K562 (cell line): ENCODE measurements around the genes SCAMP5, SIN3A and PTPN9.

- RAMPAGE, long total RNA: no peak
- RRBS: no CpG with 5 or more reads among the region's 43 CpGs
PRO-cap:
- standard: no peak
- CoPRO, capped RNA only, 2 experiments: no peak in any of the 2 experiments
- CoPRO, capped and uncapped RNA, 2 experiments: no peak in any of the 2 experiments
- CoPRO, uncapped RNA only, 2 experiments: no peak in any of the 2 experiments
CAGE:
- cytosol, long polyA plus RNA: no peak
- long polyA plus RNA: no peak
- nucleolus, long total RNA: no peak
- nucleus, long polyA plus RNA: no peak
Observed at GRCh38 chr15:74958058-74959017, 1.8 kb upstream of the RPP25 start.

DNA sequence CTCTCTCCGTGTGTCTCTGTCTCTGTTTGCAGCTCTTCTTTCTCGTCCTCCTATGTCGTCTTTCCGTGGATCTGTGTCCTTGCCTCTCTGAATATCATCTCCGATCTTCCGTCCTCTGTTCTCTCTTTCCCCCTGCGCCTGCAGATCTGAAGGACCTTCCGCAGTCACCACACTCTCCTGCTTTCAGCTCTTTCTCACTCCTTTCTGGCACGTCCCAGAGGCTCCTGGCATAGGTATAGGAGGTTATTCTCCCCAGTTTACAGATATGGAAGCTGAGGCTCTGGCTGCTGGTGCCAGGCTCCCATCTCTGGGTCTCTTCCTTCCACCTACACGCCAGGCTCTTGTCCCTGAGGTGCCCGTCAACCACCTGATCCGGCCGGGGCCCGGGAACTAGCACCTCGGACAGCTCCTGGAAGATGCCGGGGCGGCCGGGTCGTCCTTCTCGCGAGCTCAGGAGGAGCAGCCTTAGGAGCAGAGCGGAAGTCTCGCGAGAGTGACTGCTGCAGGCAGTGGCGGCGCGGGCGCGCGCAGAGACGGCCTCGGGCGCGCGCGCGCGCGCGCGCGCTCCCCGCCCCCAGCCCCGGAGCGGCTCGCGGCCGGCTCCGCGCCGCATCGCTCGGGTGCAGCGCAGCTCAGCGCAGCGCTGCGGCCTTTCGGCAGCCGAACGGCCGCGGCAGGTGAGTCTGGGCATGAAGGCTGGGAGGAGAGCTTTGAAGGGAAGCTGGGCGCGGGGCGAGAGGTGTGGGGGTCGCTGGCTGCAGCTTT lies at the start of gene SCAMP5:
Gene SCAMP5, plus strand, starts transcription at position 567 of the 765 bp plus-strand sequence.
- RAMPAGE, long total RNA: no peak
- RRBS: 0% methylated on average over 2 of the region's 66 CpGs
PRO-cap:
- standard: unidirectional peak, plus-strand start at position 602 of the sequence
- CoPRO, capped RNA only, 2 experiments: no peak in any of the 2 experiments
- CoPRO, capped and uncapped RNA, 2 experiments: no peak in any of the 2 experiments
- CoPRO, uncapped RNA only, 2 experiments: no peak in any of the 2 experiments
CAGE:
- cytosol, long polyA plus RNA: no peak
- long polyA plus RNA: no peak
- nucleolus, long total RNA: no peak
- nucleus, long polyA plus RNA: no peak

DNA sequence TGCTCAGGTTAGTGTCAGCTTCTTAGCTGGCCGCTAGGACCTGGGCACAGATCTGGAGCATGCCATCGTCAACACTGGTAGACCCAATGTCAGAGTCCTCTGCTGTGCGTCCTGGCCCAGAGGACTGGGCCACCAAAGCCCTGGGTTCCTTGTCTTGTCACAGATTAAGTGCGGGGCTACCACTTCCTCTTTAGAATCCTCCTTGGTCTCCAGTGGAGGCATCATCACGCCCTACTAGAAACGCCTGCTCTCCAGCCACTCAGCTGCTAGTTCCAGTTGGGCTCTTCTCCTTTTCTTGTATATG lies 11.2 kb downstream of the PPCDC start:
- RAMPAGE, long total RNA: no peak
- RRBS: no CpG with 5 or more reads among the region's 6 CpGs
PRO-cap:
- standard: no peak
- CoPRO, capped RNA only, 2 experiments: no peak in any of the 2 experiments
- CoPRO, capped and uncapped RNA, 2 experiments: no peak in any of the 2 experiments
- CoPRO, uncapped RNA only, 2 experiments: no peak in any of the 2 experiments
CAGE:
- cytosol, long polyA plus RNA: no peak
- long polyA plus RNA: no peak
- nucleolus, long total RNA: no peak
- nucleus, long polyA plus RNA: no peak

DNA sequence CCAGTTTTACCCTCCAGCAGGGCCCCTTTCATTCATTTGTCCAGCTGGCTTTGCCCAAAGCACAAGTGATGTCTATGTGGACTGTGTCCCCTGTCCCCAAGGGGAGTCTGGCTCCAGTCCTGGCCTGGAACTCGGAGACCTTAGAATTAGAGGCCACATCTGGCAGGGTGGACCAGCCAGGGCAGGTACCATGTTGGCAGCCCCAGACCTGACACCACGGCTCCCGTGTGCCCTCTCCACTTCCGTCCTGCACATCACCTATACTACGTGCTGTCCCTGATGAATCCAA lies 15.2 kb downstream of the C15orf39 start:
- RAMPAGE, long total RNA: no peak
- RRBS: no CpG with 5 or more reads among the region's 5 CpGs
PRO-cap:
- standard: no peak
- CoPRO, capped RNA only, 2 experiments: no peak in any of the 2 experiments
- CoPRO, capped and uncapped RNA, 2 experiments: no peak in any of the 2 experiments
- CoPRO, uncapped RNA only, 2 experiments: no peak in any of the 2 experiments
CAGE:
- cytosol, long polyA plus RNA: no peak
- long polyA plus RNA: no peak
- nucleolus, long total RNA: no peak
- nucleus, long polyA plus RNA: no peak

DNA sequence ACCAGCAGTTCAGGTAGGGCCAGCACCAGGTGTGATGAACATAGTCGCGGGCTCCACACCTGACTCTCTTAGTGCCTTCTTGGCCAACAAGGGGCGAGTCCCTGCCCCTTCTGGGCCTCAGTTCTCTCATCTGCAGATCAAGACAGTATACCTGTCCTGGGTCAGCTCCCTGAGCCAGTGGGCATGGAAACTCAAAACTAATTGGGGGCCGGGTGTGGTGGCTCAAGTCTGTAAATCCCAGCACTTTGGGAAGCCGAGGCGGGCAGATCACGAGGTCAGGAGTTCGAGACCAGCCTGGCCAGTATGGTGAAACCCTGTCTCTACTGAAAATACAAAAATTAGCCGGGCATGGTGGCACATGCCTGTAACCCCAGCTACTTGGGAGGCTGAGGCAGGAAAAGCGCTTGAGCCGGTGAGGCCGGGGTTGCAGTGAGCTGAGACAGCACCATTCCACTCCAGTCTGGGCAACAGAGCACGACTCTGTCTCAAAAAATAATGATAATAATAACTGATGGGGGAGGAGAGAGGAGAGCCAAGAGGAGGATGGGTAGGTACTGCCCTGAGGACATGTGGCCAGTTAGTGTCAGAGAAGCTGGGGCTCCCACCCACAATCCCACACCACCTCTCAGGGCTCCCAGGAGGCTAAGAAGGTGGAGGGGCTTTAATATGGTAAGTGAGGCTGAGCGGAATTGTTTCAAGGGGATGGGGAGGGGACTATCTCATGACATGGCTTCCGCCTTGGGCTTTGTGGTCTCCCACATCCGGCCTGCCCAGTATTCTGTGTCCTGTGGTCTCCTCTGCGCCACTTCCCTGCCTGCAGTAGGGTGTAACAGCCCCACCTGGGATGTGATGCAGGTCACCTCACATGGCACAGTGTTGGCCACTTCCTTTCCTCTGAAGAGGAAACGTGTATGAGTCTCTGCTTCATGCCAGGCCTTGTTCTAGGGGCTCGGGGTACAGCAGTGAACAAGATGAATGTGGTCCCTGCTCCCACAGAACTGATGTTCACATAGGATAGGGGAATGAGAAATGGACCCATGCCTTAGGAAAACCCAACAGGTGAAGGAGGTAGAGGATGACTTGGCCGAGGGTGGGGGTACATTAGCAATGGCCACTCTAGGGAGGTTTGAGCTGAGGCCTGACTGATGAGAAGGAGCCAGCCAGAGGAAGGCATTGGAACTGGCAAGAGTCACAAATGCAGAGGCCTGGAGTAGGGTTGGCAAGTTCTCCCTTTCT lies 2.9 kb downstream of the NEIL1 start:
- RAMPAGE, long total RNA: no peak
- RRBS: no CpG with 5 or more reads among the region's 20 CpGs
PRO-cap:
- standard: no peak
- CoPRO, capped RNA only, 2 experiments: peak in 1 of 2 experiments; most common minus-strand start position 203 of the sequence (in 1)
- CoPRO, capped and uncapped RNA, 2 experiments: peak in 1 of 2 experiments; most common plus-strand start position 636 of the sequence (in 1); most common minus-strand start position 203 of the sequence (in 1)
- CoPRO, uncapped RNA only, 2 experiments: peak in 2 of 2 experiments; most common plus-strand start position 200 of the sequence (in 1); most common minus-strand start position 42 of the sequence (in 1)
CAGE:
- cytosol, long polyA plus RNA: no peak
- long polyA plus RNA: no peak
- nucleolus, long total RNA: no peak
- nucleus, long polyA plus RNA: no peak

DNA sequence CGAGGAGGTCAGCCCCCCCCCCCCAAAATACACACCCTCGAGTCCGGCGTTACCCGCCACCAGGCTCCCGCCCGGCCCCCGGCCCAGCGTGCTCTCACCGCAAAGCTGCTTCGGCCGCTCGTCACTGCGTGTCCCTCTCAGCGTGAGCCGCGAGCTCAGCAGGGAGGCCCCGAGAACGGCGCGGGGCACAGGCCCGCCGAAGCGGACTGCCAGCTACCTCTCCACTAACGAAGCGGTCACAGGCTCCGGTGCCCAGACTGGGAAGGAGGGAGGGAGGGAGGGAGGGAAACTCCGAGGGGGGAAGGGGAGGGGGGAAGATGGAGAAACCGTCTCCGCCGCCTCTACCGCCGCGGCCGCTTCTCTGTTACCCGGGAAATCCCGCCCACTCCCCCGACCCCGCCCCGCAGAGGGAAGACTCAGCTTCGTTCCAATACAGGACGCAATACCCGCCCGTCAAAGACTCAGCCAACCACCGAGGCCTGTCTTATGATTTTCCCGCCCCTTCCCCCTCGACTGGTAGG lies at the start of gene SIN3A:
Gene SIN3A, minus strand, starts transcription at position 366 of the 521 bp plus-strand sequence.
- RAMPAGE, long total RNA: start-site peak on the minus strand centred at position 361 of the sequence, 30 bp wide, 72 and 42 reads in 2 replicates
- RRBS: no CpG with 5 or more reads among the region's 47 CpGs
PRO-cap:
- standard: unidirectional peak, minus-strand start at position 259 of the sequence; bidirectional peak, plus-strand start outside the sequence, minus-strand start at position 366 of the sequence
- CoPRO, capped RNA only, 2 experiments: peak in 2 of 2 experiments; most common plus-strand start position 456 of the sequence (in 1); most common minus-strand start position 366 of the sequence (in 2)
- CoPRO, capped and uncapped RNA, 2 experiments: no peak in any of the 2 experiments
- CoPRO, uncapped RNA only, 2 experiments: peak in 1 of 2 experiments; most common minus-strand start position 366 of the sequence (in 1)
CAGE:
- cytosol, long polyA plus RNA: start-site peak on the minus strand centred at position 363 of the sequence, 59 bp wide, 261 and 170 reads in 2 replicates
- long polyA plus RNA: no peak
- nucleolus, long total RNA: no peak
- nucleus, long polyA plus RNA: no peak

GRCh38 chr15:75456540-75457131 lies 5.1 kb upstream of the SIN3A start:
- RAMPAGE, long total RNA: no peak
- RRBS: no CpG with 5 or more reads among the region's 6 CpGs
PRO-cap:
- standard: no peak
- CoPRO, capped RNA only, 2 experiments: no peak in any of the 2 experiments
- CoPRO, capped and uncapped RNA, 2 experiments: no peak in any of the 2 experiments
- CoPRO, uncapped RNA only, 2 experiments: no peak in any of the 2 experiments
CAGE:
- cytosol, long polyA plus RNA: no peak
- long polyA plus RNA: no peak
- nucleolus, long total RNA: no peak
- nucleus, long polyA plus RNA: no peak

DNA sequence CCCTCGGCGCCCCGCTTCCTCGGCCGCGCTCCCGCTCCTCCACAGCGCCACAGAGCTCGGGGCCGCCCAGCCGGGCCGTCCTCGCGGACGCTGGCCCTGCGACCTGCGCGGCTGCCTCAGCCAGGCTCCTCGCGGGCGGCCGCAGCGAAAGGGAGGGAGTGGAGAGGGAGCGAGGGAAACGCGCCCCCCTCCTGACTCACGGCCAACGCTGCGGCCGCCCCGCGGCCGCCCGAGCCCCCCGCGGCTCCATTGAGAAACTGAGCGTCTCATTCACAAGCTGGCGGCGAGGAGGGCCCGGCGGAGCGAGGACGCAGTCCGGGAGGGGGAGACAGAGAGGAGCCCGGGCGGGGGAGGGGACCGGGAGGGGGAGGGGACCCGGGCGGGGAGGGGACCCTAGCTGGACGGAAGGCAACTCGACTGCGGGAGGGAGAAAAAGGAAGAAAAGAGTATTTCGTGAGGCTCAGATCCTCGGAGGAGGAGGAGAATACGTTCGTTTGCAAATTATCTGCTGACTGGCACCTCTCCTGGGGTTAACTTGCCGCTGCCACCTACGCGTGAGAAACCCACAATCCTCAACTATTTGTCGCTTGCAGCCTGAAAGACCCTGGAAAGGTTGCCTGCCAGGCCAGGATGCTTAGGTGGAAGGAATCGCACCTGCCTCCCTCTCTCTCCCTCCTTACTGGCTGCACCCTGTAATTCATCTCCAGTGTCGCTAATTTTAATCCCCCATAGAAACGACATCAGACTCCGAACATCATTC lies at the start of gene PTPN9:
Gene PTPN9, minus strand, starts transcription at position 153 of the 760 bp plus-strand sequence.
- RAMPAGE, long total RNA: no peak
- RRBS: 7% methylated on average over 6 of the region's 64 CpGs
PRO-cap:
- standard: bidirectional peak, plus-strand start outside the sequence, minus-strand start at position 122 of the sequence; bidirectional peak, plus-strand start at position 378 of the sequence, minus-strand start at position 259 of the sequence
- CoPRO, capped RNA only, 2 experiments: peak in 2 of 2 experiments; most common plus-strand start position 378 of the sequence (in 2); most common minus-strand start position 107 of the sequence (in 1)
- CoPRO, capped and uncapped RNA, 2 experiments: peak in 2 of 2 experiments; most common plus-strand start position 123 of the sequence (in 1); most common minus-strand start position 98 of the sequence (in 1)
- CoPRO, uncapped RNA only, 2 experiments: peak in 1 of 2 experiments; most common plus-strand start position 199 of the sequence (in 1); most common minus-strand start position 98 of the sequence (in 1)
CAGE:
- cytosol, long polyA plus RNA: no peak
- long polyA plus RNA: start-site peak on the minus strand centred at position 193 of the sequence, 300 bp wide, 47 and 65 reads in 2 replicates
- nucleolus, long total RNA: no peak
- nucleus, long polyA plus RNA: no peak

DNA sequence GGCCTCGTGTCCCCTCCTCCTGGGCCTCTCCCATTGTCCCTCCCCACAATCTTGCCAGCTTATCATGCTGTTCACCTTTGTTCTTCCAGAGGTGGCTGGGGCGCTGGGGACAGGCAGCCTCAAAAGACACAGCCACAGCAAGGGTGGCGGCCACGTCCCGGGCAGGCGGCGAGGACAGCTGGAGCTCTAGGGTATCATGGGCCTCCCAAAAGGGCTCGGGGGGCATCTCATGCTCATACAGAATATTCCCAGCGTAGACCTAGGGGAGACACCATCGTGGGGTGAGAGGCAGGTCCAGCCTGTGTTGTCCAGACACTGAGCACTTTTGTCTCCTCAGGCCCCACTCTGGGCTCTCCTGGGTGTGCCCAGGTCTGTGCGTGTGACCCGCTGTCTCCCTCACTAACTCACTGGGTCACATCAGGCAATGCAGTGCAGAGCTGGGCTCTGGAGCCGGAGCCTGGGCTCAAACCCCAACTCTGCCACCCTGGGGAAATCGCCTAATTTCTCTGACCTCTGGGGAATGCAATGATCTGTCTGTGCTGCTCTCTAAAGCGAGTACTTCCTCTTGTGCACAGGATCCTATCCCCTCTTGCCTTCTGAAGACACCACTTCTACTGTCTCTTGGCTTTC lies 30.0 kb downstream of the SNX33 start:
- RAMPAGE, long total RNA: no peak
- RRBS: no CpG with 5 or more reads among the region's 15 CpGs
PRO-cap:
- standard: no peak
- CoPRO, capped RNA only, 2 experiments: no peak in any of the 2 experiments
- CoPRO, capped and uncapped RNA, 2 experiments: no peak in any of the 2 experiments
- CoPRO, uncapped RNA only, 2 experiments: no peak in any of the 2 experiments
CAGE:
- cytosol, long polyA plus RNA: no peak
- long polyA plus RNA: no peak
- nucleolus, long total RNA: no peak
- nucleus, long polyA plus RNA: no peak

DNA sequence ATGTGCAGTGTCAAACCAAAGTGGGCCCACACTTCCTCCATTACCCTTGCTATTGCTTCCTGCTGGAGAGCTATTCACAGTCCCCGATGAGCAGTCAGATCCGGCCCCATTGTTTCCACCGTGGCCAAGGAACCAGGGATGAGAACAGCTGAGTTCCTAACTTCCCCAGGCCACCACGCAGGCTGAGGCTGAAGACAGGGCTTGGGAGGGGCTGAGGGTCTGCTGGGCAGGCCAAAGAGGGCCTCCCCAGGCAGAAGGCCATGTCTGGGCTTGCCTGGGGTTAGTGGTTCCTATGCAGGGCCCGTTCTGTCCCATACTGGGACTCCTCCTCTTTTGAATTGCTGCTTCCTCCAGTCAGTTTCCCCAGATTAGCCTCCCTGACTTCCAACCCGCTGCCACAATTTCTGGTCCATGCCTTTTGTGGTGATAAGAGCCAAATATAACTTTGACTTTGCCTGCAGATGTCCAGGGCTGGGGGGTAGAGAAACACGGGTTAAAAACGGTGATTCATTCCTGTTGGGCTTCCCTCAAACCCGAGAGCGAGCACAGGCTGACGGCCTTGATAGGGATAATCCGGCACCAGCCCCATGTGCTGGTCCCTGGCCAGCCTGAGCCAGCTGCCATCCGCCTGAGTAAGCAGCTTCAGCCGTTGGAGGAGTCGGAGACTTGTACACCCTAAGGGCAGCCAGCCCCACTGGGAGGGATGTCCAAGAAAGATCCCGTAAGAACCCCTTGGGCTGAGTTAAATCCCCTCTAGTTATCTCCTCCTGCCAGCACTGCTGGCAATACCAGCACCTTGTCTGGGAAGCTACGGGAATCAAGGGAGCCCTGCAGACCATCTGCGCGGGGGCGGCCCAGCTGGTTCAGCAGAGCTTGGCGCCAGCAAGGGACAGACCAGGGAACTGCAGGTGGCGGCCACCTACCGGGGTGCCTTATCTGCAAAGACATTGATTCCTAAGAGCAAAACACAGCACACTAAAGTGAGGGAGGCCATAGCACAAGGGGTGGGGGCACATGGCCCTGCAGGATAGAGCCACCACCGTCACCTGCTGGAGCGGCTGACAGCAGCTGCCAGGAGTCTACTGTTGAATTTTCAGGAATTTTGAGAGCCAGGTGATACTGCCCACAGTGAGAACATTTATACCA lies 18.3 kb downstream of the CSPG4 start:
- RAMPAGE, long total RNA: no peak
- RRBS: no CpG with 5 or more reads among the region's 25 CpGs
PRO-cap:
- standard: no peak
- CoPRO, capped RNA only, 2 experiments: no peak in any of the 2 experiments
- CoPRO, capped and uncapped RNA, 2 experiments: no peak in any of the 2 experiments
- CoPRO, uncapped RNA only, 2 experiments: no peak in any of the 2 experiments
CAGE:
- cytosol, long polyA plus RNA: no peak
- long polyA plus RNA: no peak
- nucleolus, long total RNA: no peak
- nucleus, long polyA plus RNA: no peak

- RAMPAGE, long total RNA: no peak
PRO-cap:
- standard: no peak
- CoPRO, capped RNA only, 2 experiments: no peak in any of the 2 experiments
- CoPRO, capped and uncapped RNA, 2 experiments: no peak in any of the 2 experiments
- CoPRO, uncapped RNA only, 2 experiments: no peak in any of the 2 experiments
CAGE:
- cytosol, long polyA plus RNA: no peak
- long polyA plus RNA: no peak
- nucleolus, long total RNA: no peak
- nucleus, long polyA plus RNA: no peak
Observed at GRCh38 chr15:75824279-75824586, 19.0 kb upstream of the UBE2Q2 start.

- RAMPAGE, long total RNA: no peak
- RRBS: no CpG with 5 or more reads among the region's 23 CpGs
PRO-cap:
- standard: no peak
- CoPRO, capped RNA only, 2 experiments: peak in 1 of 2 experiments; most common plus-strand start chr15:75844632 (in 1); most common minus-strand start chr15:75844469 (in 1)
- CoPRO, capped and uncapped RNA, 2 experiments: no peak in any of the 2 experiments
- CoPRO, uncapped RNA only, 2 experiments: no peak in any of the 2 experiments
CAGE:
- cytosol, long polyA plus RNA: no peak
- long polyA plus RNA: no peak
- nucleolus, long total RNA: no peak
- nucleus, long polyA plus RNA: no peak
Observed at GRCh38 chr15:75844356-75844984, 1.2 kb downstream of the UBE2Q2 start.

DNA sequence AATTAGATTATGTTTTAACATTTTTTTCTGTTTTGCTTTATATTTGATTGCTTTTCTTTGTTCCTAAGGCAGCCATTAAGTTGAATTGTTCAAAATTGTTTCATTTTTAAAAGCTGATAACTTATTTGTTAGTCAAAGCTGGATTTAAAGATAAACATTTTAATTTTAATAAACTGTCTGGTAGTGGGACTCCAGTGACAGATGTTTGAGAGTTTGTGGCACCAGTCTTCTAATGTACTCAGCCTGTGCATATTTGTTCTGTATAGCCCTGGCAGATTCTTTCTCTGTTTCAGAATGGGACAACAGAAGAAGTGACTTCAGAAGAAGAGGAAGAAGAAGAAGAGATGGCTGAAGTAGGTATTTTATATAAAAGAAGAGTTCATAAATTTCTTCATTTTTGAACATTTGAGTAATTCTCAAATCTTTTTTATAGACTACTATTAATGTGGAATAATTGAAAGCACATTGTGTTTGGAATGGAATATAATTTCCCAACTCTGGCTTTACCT lies 25.5 kb downstream of the UBE2Q2 start:
- RAMPAGE, long total RNA: no peak
PRO-cap:
- standard: no peak
- CoPRO, capped RNA only, 2 experiments: no peak in any of the 2 experiments
- CoPRO, capped and uncapped RNA, 2 experiments: no peak in any of the 2 experiments
- CoPRO, uncapped RNA only, 2 experiments: no peak in any of the 2 experiments
CAGE:
- cytosol, long polyA plus RNA: no peak
- long polyA plus RNA: no peak
- nucleolus, long total RNA: no peak
- nucleus, long polyA plus RNA: no peak

DNA sequence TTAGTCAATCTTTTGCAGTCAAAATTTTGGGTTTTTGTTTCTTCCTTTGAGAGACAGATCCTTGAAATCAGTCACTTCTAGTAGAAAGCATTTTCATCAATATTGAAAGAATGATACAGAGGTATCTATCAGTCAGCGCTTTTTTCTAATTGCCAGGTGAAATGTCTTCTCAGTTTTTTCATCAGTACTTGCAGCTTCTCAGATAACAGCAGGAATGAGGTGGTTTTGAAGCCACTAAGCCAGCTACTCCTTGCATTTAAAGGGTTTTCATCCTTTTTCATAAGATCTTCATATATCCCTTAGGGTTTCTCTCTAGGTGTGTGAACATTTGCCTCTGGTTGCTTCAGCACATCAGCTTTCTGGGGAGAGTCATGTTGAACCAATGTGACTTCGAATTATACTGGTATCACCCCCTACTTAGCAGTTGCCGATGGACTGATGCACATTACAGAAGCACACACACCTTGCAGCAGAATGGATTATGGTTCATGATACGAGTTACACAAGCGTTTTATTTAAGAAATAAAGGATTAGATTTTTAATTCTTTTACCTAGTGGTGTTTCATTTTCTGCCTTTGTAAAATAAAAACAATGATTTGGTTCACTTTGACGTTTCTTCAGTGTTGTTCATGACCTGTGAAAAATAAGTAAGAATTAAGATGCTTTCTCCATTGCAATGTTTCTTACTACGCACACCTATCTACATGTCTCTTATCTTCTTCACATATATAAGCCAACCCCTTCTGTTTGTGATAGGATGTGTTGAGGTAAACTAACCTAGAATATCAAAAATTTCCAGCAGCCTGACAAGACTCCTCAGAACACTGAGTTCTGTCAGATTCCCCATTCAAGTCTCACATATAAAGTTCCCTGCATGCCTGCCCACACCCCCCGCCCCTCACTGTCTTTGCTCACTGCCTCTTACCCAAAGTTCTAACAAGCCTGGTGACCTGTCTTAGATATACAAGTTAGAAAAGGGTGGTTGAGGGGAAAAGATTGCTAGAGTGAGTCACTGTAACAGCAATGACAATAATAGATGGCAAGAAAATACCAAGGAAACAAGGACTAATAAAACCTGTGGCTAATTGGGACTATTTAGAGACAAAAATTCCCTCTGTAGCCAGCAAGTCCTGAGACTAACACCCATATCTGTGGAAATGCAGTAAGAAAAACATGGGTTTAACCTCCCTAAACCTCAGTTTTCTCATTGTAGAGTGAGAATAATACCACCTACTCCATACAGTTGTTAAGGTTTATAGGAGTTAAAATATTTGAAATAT lies 39.8 kb downstream of the FBXO22 start:
- RAMPAGE, long total RNA: no peak
- RRBS: no CpG with 5 or more reads among the region's 8 CpGs
PRO-cap:
- standard: no peak
- CoPRO, capped RNA only, 2 experiments: no peak in any of the 2 experiments
- CoPRO, capped and uncapped RNA, 2 experiments: no peak in any of the 2 experiments
- CoPRO, uncapped RNA only, 2 experiments: peak in 1 of 2 experiments; most common plus-strand start position 282 of the sequence (in 1); most common minus-strand start position 579 of the sequence (in 1)
CAGE:
- cytosol, long polyA plus RNA: no peak
- long polyA plus RNA: no peak
- nucleolus, long total RNA: no peak
- nucleus, long polyA plus RNA: no peak

DNA sequence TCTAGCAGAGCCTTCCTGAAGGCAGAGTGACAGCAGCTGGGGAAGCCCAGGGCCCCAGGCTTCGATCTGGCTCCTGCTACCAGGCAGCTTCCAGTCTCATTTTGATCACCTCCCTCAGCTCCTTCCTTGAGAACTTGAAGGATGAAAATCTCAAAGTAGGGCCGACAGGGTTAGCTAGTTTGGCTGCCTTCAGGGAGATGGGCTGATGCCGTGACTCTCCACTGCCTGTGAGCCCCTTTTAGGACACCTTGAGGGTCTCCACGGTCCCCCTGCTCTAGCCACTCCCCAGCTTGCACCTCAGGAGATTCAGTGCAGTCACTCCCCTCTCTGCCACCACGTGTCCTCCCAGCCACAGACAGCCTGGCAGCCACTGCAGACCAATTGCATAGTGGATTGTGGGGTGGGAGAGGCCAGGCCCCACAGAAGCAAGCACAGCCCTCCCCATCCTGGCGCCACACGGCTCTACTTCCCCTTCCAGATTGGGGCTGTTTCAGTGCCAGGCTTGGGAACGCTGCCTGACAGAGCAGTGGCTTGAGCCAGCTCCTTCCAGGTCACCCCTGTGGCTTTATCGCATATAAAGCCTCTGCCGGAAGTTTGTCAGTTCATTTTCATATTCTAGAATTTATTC lies 90.6 kb downstream of the TMEM266 start:
- RAMPAGE, long total RNA: no peak
- RRBS: no CpG with 5 or more reads among the region's 10 CpGs
PRO-cap:
- standard: no peak
- CoPRO, capped RNA only, 2 experiments: no peak in any of the 2 experiments
- CoPRO, capped and uncapped RNA, 2 experiments: no peak in any of the 2 experiments
- CoPRO, uncapped RNA only, 2 experiments: no peak in any of the 2 experiments
CAGE:
- cytosol, long polyA plus RNA: no peak
- long polyA plus RNA: no peak
- nucleolus, long total RNA: no peak
- nucleus, long polyA plus RNA: no peak

- RAMPAGE, long total RNA: no peak
- RRBS: no CpG with 5 or more reads among the region's 10 CpGs
PRO-cap:
- standard: unidirectional peak, plus-strand start at chr15:76196784
- CoPRO, capped RNA only, 2 experiments: no peak in any of the 2 experiments
- CoPRO, capped and uncapped RNA, 2 experiments: no peak in any of the 2 experiments
- CoPRO, uncapped RNA only, 2 experiments: no peak in any of the 2 experiments
CAGE:
- cytosol, long polyA plus RNA: no peak
- long polyA plus RNA: no peak
- nucleolus, long total RNA: no peak
- nucleus, long polyA plus RNA: no peak
Observed at GRCh38 chr15:76196112-76196877, 115.0 kb downstream of the ETFA start.

DNA sequence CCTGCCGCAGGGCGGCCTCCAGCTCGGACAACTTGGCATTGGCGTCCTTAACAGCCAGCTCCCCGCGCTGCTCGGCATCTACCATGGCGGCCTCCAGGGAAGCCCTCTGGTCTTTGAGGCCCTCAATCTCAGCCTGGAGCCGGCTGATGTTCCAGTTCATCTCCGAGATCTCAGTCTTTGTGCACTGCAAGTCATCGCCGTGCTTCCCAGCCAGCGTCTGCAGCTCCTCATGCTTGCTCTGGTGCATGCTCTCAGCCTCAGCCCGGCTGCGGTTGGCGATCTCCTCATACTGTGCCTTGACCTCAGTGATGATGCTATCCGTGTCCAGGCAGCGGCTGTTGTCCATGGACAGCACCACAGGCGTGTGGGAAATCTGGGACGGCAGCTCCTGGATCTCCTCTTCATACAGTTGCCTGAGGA lies 15.6 kb upstream of the PSTPIP1 start:
- RAMPAGE, long total RNA: no peak
- RRBS: no CpG with 5 or more reads among the region's 20 CpGs
PRO-cap:
- standard: no peak
- CoPRO, capped RNA only, 2 experiments: no peak in any of the 2 experiments
- CoPRO, capped and uncapped RNA, 2 experiments: no peak in any of the 2 experiments
- CoPRO, uncapped RNA only, 2 experiments: no peak in any of the 2 experiments
CAGE:
- cytosol, long polyA plus RNA: no peak
- long polyA plus RNA: no peak
- nucleolus, long total RNA: no peak
- nucleus, long polyA plus RNA: no peak